Right common carotid artery plus branches (tissue), 1 donor: ENCODE measurements around a stretch of chr18.

- PRO-cap: no peak
Measured at GRCh38 chr18:48868402-48868761, 82.4 kb downstream of the SMAD7 start.

- PRO-cap: no peak
Measured at GRCh38 chr18:48917458-48918410, 33.0 kb downstream of the SMAD7 start.

GRCh38 chr18:48947524-48947976 is 3.2 kb downstream of the SMAD7 start:
- PRO-cap: no peak

DNA sequence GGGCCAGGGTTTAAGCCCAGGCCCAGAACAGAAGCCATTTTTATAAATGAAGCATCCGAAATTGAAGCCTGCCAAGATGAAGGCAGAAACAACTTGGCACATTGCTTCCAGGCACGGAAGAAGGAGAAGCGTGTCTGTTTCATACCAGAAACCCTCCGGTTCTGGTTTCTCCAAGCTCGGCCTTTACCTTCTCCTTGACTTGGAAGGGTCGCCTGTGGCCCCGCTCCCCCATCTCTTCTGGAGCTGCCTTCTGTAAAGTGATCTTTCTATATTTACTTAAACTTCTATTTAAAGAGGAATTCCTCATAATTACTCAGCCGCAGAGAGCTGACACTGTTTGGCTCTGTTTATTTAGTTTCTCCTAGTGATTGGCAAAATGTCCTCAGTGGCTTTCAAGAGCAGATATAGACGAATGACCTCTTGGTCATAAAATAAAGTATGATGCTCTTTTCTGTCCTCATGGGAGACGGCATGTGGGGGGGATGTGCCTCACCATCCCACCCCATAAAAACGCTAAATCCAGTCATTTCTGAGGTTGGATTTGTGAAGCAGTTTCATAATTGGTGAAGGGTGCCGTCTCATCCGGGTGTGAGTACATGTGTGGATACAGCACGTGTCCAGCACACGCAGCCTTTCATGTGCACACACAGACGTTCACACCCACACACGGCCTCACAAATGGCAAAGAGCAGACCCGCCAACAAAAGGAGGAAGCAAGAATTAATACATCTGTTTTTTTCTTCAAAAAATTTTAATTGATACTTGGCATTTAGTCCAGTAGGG is 43.3 kb upstream of the SMAD7 start:
- PRO-cap: no peak

DNA sequence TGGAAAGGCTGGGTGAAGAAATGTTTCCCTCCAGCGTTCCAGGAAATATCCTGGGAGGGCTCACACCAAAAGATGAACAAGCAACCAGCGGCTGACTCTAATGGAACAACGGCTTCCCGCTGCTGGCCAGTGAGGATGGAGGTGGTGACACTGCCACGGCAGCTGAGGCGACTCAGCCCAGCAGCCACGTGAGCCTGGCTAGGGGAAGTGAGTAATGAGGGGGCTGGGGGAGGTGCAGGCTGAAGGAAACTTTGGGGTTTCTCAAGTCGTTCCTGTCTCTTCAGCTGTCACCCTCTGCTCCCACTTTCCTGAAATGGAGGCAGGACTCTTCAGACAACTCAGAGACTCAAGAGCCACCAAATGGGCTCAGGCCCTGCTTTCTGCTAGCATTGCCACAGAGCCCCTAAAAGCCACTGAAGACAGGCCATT is 105.1 kb upstream of the SMAD7 start:
- PRO-cap: bidirectional peak, plus-strand start at position 207 of the sequence, minus-strand start at position 74 of the sequence

DNA sequence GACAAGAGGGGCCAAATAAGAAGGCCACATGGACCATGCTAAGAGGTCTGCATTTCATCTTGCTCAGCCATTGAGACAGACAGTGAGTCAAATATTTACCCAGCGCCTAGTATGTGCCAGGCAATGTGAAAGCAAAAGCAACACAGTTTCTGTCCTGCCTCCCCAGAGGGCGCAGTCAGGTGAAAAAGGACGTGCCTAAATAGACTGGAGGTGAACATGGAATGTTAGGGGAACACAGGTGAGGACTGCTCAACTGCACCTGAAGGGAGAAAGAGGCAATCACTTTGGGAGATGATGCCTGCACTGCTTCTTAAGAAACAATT is 218.2 kb upstream of the SMAD7 start:
- PRO-cap: no peak

DNA sequence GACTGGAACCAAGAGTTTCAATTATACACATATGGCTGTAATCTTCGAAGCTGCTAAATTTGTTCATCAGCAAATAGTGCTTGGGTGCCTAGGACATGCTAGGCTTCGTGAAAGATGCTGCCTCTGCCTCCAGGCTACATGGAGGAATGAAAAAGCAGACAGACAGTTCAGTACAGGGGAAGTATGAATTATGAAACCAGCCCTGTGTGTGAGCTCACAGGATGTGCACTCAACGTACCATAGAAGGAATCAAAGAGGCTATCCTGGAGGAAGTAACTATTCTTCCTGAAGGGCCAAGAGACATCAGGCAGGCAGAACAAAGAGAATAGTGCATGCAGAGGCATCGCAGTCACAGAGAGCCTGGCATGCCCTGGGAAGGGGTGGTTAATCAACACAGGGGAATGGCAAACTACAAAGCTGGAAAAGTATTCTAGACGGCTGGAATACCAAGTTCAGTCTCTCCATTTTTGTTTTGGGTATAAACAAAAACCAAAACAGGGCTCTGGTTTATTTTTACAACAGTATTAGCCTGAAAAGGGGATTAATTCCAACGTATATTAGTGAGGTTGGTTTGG is 61.4 kb downstream of the DYM start:
- PRO-cap: bidirectional peak, plus-strand start at position 314 of the sequence, minus-strand start at position 148 of the sequence

DNA sequence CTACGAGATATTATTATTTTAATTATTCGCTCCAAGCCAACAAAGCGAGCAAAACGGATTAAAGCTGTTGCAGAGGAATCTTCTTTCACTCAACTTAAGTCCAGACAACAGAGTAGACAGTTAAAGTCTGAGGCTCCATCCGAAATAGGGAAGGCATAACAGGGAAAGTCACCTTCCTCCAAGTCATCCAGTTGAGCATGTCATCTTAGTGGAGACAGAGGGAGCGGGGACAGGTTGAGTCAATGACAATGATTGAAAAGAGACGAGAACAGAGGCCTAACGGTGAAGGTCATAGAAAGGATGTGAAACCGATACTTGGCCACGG is 492 bp downstream of the C18orf32 start:
- PRO-cap: unidirectional peak, plus-strand start at position 88 of the sequence

- PRO-cap: no peak
Measured at GRCh38 chr18:49837853-49838423, 24.6 kb upstream of the ACAA2 start.

DNA sequence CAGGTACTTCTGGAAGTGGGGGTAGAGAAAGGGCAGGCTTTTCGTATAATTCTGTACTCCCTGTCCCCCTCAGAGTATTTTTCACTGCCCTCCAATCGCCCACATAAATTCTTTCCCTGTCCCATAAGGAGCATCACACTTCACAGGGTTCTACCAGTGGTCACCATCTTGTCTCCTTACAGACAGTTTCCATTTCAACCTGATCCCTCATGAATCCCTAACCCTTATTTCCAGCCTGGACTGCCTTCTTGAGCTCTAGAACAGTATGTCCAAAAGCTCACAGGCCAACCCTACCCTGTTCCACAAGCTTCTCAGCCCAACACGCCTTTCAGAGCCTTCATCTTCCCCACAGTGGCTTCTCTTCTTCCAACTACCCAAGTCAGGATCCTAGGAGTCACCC is 48.1 kb downstream of the MYO5B start:
- PRO-cap: no peak

GRCh38 chr18:50177485-50178048 is 17.4 kb downstream of the MYO5B start:
- PRO-cap: no peak

- PRO-cap: no peak
Measured at GRCh38 chr18:50192758-50194047, 1.7 kb downstream of the MYO5B start.

DNA sequence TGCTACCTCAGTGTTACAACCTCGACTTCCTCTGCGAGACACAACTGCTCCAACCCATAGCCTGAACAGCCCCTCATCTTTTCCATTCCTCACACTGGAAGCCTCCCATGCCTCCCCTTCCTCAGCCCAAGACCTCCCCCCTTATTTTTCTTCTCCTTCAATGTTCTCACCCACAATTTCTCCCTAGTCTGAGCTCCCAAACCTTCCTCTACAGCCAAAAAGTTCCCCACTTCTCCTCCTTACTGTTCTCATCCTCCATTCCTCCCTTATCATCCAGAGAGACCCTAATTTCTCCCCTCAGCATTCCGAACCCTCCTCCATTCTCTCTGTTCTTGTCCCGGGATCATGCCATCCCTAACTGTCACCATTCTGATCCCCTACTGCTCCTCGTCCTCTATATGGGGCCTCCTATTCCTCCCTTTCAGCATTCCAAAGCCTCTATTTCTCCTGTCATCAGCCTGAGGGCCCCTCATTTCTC is 717 bp downstream of the MBD1 start:
- PRO-cap: no peak

DNA sequence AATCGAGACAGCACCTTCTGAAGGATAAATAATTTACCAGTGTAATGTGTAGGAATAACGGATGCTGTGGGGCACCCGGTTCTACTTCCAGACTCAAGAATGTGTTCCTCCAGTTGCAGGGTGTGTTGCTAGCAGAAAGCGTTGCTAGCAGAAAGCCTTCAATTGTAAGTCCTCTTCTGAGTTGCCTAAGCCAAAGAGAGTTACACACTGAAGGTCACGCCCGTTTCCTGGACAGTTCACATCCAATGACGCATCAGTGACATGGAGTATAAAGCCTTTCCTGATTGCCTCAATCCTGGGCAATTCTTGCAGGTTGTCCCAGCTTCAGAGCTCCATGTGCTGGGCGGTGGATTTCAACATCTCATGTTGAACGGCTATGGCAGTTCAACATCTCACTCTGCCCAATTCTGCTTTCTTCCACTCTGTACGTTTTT is 20.6 kb upstream of the CXXC1 start:
- PRO-cap: no peak

DNA sequence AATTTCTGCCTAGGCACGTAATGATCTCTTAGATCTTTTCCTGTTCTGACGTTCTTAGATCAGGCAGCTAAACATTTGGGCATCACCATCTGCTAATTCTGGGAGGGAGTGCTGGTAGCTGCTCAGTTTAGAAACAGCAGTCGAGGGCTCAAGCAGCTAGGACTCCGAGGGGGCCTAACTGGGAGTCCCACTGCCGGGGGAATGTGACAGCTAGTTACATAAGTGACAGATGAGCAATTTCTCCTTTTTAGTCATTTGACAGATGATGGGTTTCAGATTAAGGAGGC is 92.8 kb downstream of the MRO start:
- PRO-cap: no peak

GRCh38 chr18:50938542-50938900 is 29.3 kb upstream of the ELAC1 start:
- PRO-cap: no peak

DNA sequence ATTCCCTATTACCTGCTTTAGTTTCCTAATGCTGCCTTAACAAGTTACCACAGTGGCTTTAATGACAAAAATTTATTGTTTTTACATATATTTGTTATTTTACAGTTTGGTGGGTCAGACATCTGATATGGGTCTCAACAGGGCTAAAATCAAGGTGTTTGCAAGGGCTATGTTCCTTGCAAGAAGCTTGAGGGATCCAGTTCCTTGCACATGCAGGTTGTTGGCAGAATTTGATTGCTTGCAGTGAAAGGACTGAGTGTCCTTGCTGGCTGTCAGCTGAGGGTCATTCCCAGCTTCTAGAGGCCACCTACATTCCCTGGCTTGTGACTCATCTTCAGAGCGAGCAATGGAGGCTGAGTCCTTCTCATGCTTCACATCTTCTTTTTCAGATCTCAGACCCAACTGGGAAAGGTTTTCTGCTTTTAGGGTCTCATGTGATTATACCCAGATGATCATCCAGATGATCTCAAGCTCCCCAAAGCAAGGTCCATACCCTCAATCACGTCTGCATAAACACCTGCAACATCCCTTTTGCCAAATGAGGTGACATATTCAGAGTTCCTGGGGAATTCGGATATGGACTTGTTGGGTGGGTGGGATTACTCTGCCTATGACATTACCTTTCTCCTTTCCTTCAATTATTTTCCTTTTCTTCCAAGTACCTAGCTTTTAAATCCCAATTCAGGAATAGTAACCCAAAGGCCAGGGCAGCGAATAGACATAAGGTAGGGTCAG is 12.3 kb downstream of the MEX3C start:
- PRO-cap: no peak

GRCh38 chr18:54608124-54608740 is 17.2 kb downstream of the DYNAP start:
- PRO-cap: no peak

DNA sequence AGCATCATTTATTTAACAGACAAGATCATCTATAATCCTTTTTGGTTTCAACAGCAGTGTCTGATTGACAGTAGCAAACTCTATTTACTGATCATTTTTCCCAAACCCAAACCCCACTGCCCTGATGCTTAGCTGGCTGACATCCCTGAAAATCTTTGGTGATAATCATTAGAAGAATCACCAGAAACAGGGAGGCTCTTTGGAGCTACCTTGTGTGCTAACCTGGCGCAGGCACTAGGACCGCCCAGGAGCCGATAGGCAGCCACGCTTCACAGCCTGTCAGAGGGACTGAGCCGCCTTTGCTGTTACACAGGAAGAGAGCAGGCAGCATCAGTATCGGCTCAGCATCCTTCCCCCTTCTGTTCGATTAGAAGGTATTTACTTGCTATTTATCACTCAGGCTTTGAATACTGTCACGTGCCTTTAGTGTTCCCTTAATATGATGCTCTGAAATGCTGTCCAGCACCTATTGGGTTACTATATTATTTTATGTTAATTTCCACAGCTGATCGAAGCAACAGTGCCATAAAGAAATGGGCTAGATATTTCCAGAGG is 110.6 kb upstream of the RAB27B start:
- PRO-cap: no peak

DNA sequence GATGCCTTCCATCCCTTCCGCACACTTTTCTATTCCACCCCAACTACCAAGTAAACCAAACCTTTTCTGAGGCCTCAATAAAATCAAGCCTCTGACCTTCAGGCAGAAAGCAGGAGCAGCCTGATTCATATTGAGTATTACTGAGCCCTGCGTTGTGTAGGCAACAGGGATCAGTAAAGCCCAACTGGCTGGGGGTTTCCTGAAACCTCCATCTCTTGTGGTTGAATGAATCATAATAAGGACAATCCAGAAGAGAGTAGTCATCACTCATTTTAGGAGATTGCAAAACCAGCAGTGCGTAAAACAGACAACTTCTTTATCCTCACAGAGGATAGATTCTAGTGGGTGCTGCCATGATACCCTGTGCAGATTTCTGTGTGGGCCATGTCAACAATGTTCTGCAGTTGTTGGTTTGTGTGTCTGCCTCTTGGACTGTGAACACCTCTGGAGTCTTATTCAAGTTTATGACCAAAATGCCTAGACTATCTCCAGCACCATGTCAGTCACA is 52.0 kb upstream of the RAB27B start:
- PRO-cap: no peak